Epidermal melanocyte (primary cell): ENCODE measurements around a stretch of chr9.

- RRBS, result no CpG with 5 or more reads among the region's 11 CpGs
Measured at GRCh38 chr9:121269371-121270221, 1.6 kb downstream of the GSN start.

GRCh38 chr9:121288811-121289857 is 21.2 kb downstream of the GSN start:
- RRBS, result 43% methylated on average over 2 of the region's 14 CpGs

DNA sequence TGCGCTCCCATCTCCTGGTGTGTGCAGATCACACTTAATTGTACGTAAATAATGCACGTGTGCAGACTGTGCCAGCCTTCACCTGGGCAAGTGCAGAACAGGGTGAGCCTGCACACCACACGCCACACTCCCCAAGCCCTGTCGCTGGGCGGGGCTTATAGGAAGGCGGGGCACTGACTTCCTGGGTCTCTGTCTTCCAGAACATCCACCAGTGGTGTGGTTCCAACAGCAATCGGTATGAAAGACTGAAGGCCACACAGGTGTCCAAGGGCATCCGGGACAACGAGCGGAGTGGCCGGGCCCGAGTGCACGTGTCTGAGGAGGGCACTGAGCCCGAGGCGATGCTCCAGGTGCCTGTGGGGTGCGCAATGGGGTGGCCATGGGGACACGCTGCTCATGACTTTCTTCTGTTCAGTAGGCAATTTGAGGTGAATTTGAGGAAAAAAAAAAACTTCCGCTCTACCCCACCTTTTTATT is 44.2 kb downstream of the GSN start:
- RRBS, result no CpG with 5 or more reads among the region's 19 CpGs

- RRBS, result no CpG with 5 or more reads among the region's 4 CpGs
Measured at GRCh38 chr9:121318199-121318590, 50.2 kb downstream of the GSN start.

DNA sequence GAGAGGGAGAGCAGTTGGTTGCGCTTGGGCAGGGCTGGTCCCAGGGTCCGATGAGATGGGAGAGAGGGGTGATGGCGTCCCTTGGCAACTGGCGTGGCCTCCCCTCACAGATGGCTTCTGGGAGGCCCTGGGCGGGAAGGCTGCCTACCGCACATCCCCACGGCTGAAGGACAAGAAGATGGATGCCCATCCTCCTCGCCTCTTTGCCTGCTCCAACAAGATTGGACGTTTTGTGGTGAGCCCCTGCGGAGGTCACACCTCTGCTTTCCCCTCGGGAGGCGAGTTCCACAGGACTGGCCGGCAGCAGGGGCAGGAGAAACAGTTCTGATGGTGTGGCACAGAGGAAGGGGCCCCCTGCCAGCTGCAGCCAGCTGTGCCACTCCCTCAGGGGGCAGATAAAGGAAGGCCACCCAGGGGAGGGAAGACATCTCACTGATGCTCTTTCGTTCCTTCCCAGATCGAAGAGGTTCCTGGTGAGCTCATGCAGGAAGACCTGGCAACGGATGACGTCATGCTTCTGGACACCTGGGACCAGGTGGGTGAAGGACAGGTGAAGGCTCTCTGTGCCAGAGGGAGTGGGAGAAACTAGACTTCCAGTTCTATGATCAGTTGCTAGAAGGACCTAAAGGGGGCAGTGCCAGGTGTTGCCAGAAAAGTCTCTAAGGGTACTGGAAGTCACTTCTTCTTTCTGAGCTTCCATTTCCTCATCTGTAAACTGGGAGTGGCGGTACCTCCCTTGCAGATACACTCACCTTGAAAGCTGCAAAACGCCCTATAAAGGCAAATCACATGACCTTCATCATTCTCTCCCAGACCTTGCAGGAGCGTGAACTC is 41.1 kb downstream of the STOM start:
- RRBS, result no CpG with 5 or more reads among the region's 20 CpGs

DNA sequence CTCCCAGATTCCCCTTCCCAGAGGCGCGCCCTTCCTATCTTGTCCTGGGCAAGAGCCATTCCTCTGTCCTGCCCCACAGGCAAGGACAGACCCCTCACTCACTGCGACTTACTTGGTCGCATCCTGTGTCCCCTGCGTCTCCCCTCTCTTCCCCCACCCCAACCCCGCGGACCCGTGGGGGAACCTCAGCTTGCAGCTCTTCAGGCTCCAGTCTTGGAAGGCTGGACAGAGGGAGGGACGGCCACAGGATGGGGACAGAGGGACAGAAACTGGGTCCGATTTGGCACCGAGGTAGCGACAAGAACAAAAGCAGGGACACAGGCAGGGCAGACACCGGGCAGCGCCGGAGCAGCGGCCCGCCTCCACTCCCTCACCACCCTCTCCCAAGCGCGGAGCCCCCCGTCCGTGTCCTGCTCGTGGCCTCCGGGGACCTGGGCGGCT is 430 bp downstream of the GGTA1 start:
- RRBS, result 1% methylated on average over 10 of the region's 24 CpGs

DNA sequence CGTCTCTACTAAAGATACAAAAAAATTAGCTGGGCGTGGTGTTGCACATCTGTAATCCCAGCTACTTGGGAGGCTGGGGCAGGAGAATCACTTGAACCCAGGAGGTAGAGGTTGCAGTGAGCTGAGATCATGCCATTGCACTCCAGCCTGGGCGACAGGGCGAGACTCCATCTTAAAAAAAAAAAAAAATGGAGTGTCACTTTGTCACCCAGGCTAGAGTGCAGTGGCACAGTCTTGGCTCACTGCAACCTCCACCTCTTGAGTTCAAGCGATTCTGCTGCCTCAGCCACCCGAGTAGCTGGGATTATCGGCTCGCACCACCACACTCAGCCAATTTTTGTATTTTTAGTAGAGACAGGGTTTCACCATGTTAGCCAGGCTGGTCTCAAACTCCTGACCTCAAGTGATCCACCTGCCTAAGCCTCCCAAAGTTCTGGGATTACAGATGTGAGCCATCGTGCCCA is 30.9 kb upstream of the GGTA1 start:
- RRBS, result no CpG with 5 or more reads among the region's 9 CpGs

- RRBS, result no CpG with 5 or more reads among the region's 12 CpGs
Measured at GRCh38 chr9:121557879-121558454, 58.3 kb upstream of the GGTA1 start.

- RRBS, result no CpG with 5 or more reads among the region's 18 CpGs
Measured at GRCh38 chr9:121657993-121658677, 6.7 kb downstream of the DAB2IP start.

DNA sequence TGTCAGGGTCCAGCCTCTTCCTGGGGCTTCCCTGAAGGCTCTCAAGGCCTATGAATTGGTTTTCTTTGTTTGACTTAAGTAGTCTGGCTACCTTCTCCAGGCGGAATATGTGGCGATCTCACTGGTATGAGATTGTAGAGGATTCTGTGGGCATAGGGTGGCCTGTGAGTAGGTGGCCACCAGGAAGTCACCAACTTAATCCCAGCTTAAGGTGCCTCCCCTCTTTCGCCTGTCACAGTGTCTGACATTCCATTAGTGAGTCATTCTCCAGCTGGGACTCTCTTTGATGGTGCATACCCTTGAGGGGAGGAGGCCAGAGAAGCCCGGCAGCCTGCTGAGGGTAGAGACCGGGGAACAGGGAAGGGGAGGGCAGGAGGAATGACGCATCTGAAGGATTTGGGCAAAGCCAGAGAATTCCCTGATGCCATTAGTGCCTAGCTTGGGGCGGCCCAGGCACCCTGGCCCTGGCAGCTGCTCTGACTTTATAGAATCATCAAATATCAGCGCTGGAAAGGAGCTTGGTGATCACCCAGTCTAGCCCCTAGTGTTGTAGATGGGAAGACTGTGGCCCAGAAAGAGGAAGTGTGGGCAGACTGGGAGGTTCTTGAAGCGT is 41.2 kb downstream of the DAB2IP start:
- RRBS, result no CpG with 5 or more reads among the region's 9 CpGs

DNA sequence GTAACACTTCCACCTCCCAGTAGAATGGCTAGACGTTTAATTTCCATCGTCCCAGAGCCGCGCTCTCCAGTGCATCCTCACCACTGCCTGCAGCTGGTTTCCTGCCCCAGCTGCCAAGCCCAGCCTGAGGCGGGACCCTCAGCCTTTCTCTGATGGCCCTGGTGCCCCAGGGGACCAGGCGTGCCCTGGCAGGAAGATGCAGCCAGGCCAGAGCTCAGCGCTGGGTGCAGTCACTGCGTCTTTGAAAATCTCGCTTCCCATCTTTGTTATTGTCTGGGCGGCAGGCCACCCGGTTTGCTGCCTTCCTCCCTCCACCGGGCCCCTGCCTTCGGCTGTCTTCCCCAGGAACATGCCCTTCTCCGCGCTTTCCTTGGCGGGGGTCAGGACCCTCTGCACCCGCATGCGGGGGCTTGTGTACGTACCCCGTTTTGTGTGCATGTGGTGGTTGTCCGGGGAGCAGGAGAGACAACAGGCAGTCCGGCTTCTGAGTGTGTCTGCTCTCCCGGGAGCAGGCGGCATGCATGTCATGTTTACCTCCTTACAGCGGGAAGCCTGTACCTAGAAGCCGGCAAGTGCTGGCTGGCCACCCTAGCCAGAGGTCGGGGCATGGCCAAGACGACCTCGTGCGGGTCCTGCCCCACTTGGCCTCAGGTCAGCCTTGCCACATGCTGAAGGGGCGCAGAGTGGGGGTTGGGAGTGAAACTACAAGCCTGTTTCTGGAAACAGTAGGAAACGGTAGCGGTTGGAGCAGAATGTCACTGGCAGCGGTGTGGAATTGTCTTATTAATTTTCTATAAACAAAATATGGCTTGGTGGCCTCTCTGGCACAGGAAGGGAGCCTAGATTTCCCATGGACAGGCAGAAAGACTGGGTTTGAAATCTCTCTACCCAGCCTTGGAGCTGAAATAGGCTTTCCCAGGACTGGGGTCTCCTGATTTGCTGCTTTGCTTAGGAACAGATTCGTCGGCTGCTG is 49.6 kb downstream of the DAB2IP start:
- RRBS, result 39% methylated on average over 4 of the region's 36 CpGs

DNA sequence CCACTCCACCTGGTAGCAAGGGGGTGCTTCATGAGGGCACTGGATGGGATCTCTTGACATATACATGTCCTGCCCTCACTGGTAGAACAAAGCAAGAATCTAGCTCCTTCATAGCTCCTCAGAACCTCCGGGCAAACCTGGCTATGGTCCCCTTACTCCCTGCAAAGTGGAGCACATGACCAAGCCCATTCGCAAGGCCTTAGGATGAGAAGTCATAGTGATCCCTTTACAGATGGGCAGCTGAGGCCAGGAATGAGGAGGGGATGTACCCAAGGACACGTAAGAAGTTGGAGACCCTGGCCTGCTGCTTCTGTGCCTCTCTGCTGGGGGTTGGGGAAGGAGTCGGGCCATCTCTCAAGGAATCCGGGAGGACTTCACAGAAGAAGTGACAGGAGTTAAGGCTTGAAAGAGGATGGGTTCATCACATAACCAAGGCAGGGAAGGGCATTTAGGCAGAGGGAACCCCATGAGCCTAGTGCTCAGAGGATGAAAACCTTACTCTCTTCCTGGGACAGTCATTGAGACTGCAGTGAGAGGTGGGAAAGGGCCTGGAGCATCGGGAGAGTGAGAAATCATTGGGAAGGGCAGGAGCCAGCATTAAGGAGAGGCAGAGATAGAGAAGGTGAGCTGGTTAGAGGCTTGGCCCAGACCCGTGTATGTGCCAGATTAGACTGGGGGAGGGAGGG is 67.7 kb downstream of the DAB2IP start:
- RRBS, result no CpG with 5 or more reads among the region's 7 CpGs

DNA sequence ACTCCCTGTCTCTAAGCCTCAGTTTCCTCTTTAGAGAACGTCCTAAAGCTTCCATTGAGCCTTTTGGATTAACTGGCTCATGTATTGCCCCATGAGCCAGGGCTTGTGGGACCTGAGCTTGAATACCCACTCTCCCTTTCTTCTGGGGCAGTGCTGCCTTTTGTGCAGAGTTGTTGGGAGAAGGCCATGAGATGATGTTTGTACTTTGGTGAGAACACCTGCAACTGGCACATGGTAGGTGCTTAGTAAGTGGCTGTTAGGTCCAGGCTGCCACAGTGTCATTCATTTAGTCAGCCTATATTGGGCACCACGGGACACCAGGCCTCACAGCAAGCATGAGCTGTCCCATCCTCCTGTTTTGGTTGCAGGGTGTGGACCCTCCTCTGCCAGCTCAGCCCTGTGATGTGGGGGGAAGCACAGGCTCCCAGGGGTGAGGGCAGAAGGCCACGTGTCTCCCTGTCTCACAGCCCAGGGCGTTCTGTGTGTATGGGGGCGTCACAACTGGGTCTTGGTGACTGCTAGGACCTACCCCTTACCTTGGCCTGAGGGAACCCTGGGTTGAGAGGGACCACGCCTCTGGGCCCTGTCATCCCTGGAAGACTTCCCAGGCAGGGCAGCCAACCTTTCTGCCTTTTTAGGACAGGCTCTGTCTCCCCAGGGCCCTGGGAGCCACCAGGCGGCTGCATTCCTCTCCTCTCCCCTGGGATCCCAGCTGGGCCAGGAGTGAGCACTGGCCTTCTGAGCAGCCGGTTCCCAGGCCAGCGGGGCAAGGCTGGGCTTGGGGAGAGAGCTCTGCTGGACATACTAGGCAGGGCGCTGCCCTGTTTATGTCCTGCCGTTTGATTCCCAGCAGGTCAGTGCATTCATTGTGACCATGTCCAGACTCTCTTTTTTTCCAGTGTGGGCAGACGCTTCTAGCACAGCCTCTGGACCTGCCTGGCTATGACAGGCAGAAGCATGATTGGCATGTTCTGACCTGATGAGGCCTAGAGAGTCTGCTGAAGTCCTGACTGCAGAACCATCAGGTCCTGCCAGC is 97.3 kb downstream of the DAB2IP start:
- RRBS, result no CpG with 5 or more reads among the region's 12 CpGs

- RRBS, result no CpG with 5 or more reads among the region's 10 CpGs
Measured at GRCh38 chr9:121756908-121757586, 105.6 kb downstream of the DAB2IP start.

DNA sequence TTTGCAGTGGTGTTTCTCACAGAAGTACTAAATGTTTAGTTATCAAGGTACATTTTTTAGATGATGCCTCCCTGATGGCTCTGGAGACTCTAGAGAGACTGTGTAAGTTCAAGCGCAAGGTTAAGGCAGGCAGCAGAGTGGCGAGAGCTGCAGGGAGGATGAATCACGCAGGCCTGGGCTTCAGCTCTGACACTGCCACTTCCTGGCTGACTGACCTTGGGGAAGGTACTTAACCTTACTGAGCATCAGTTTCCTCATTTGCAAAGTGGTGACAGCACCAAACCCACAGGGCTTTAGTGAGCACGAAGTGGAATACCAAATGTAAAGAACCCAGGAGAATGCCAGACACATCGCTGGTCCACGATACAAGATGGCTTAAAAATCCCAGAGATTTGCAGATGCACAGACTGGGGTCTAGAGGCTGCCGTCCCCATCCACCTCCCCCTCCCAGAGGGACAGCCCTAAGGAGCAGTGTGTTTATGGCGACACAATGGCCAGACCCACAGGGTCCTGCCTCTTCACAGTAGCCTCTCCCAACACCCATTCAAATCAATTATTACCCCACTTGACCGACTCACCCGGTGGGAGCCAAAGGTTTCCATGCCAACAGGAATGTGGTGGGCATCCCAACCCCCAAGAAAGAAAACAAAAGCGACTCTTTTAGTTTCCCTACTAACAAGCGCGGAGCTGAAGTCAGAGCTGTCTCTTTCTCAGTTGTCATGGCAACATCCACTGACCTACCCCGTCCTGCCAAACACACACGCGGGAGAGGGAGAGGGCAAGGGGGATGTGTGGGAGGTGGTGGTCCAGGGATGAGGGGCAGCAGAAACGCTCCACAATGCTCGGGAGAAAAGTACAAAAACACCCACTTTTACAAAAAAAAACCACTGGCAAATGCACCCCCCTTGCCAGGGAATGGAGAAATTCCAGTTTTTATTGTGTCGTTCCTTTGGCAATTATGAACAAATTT is 209.1 kb downstream of the TTLL11 start:
- RRBS, result no CpG with 5 or more reads among the region's 19 CpGs

DNA sequence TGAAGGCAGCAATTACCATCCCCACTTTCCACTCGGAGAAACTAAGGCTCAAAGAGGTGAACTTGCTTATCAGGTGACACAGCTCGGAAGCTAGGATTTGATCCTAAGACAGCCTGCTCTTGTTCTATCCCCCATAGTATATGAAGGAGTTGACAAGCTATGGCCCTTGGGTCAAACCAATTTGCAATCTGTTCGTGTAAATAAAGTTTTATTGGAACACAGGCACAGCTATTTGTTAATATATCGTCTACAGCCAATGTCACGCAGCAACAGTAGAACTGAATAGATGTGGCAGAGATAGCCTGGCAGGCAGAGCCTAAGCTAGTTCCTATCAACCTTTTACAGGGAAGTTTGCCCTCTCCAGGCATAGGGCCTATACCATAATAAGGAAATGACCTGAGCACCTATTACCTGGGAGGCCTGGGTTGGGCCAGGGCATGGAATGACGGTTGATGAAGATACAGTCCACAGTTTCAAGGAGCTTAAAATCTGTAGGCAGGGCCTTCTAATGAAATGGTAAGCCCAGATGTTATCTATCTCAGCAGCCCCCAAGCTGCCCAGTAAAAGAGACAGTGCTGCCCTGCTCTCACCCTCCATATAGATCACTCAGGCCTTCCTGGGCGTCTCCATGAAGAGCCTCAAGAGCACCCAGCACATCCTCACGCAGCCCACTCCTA is 179.0 kb downstream of the TTLL11 start:
- RRBS, result no CpG with 5 or more reads among the region's 8 CpGs

- RRBS, result no CpG with 5 or more reads among the region's 9 CpGs
Measured at GRCh38 chr9:121946255-121947053, 146.7 kb downstream of the TTLL11 start.

GRCh38 chr9:122001249-122001485 is 91.9 kb downstream of the TTLL11 start:
- RRBS, result no CpG with 5 or more reads among the region's 4 CpGs

GRCh38 chr9:122065723-122066435 is 27.2 kb downstream of the TTLL11 start:
- RRBS, result no CpG with 5 or more reads among the region's 2 CpGs

- RRBS, result no CpG with 5 or more reads among the region's 6 CpGs
Measured at GRCh38 chr9:122087752-122088321, 5.3 kb downstream of the TTLL11 start.